Measurements from ENCODE around the genes PROC and LIMS2.

DNA sequence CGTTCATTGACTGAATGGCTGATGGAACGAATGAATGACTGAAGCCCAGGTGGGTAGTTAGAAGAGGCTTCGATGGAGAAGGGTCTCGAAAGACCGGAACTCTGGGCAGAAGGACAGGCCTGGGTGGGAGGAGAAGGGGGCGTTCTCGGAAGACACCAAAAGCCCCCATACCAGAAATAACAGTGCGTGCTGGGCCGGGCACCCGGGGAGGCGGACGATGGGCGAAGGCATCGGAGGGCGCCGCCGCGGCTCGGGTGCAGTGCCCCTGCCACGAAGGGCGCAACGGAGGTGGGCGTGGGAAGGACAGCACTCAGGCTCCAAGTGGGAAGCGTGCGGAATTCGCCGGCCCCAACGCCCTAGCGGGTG, 1.5 kb downstream of the CYP27C1 start:
- PRO-cap, result no peak
- RAMPAGE, long total RNA, result no peak

- PRO-cap, result no peak
- RAMPAGE, long total RNA, result no peak
Observed at GRCh38 chr2:127322017-127322527, 28.1 kb upstream of the ERCC3 start.

- PRO-cap, result no peak
- RAMPAGE, long total RNA, result no peak
Observed at GRCh38 chr2:127418207-127418569, at the start of gene PROC. Gene PROC (plus strand): TSS chr2:127418427.

- PRO-cap, result no peak
- RAMPAGE, long total RNA, result no peak
Observed at GRCh38 chr2:127503265-127503969, 22.9 kb downstream of the IWS1 start.

GRCh38 chr2:127563008-127563360, 27.5 kb downstream of the MYO7B start:
- PRO-cap, result no peak
- RAMPAGE, long total RNA, result no peak

GRCh38 chr2:127627999-127628504, 17.9 kb upstream of the GPR17 start:
- PRO-cap, result no peak
- RAMPAGE, long total RNA, result no peak

- PRO-cap, result no peak
- RAMPAGE, long total RNA, result no peak
Observed at GRCh38 chr2:127635417-127635782, 10.6 kb upstream of the GPR17 start.

- PRO-cap, result no peak
- RAMPAGE, long total RNA, result no peak
Observed at GRCh38 chr2:127674033-127674695, 1.2 kb downstream of the LIMS2 start.

DNA sequence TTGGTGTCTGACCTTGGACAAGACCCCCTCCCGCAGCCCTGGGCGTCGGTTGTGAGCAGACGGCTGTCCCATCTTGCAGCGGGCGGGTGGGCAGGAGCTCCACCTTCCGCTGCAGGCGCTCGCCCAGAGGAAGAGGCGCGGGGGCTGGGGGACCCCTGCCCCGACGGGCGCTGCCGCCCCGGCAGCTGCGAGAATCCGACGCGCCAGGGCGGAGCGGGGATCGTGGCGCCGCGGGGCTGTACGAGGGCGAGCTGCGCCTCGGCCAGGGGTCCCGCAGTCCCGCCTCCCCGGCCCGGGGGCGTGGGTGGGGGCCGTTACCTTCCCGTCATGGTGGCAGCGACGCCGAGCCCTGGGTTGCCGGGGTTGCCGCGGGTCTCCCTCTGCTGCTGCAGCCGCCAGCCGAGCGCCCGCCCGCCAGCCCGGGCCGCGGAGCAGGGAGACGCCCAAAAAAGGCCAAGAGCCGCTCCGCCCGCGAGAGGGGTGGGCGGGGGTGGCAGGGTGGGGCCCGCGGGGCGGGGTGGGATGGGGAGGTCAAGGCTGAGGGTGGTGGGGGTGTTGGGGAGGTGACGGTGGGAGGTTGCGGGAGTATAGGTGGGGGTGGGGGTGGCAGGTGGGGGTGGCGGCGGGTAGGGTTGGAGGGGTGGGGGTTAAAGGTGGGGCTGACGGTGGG, 499 bp downstream of the LIMS2 start:
- PRO-cap, result no peak
- RAMPAGE, long total RNA, result no peak

GRCh38 chr2:127675366-127676048, at the start of gene LIMS2:
Gene LIMS2 (minus strand): TSS chr2:127675530.
- PRO-cap, result no peak
- RAMPAGE, long total RNA, result no peak

- PRO-cap, result no peak
- RAMPAGE, long total RNA, result no peak
Observed at GRCh38 chr2:127676049-127676360, 675 bp upstream of the LIMS2 start.

GRCh38 chr2:127715575-127716431, 14.5 kb downstream of the SFT2D3 start:
- PRO-cap, result no peak
- RAMPAGE, long total RNA, result no peak

- PRO-cap, result no peak
- RAMPAGE, long total RNA, result no peak
Observed at GRCh38 chr2:128008073-128008741, 19.7 kb downstream of the SAP130 start.

GRCh38 chr2:128282473-128282968, 36.1 kb downstream of the HS6ST1 start:
- PRO-cap, result no peak
- RAMPAGE, long total RNA, result no peak

GRCh38 chr2:128396598-128397059, 78.0 kb upstream of the HS6ST1 start:
- PRO-cap, result no peak
- RAMPAGE, long total RNA, result no peak

DNA sequence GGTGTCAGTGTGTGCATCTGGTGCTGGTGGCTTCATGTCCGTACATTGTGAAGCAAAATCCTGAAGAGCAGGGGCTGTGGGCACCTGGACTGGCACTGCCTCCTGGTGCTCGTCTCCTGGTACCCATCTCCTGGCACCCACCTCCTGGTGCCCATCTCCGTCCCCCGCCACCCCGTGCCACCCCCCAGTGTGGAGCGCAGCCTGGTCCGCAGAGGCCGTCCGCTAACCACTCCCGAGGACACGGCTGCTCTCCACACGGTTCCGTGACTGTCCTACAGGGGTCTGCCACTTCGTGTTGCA, 119.3 kb upstream of the HS6ST1 start:
- PRO-cap, result no peak
- RAMPAGE, long total RNA, result no peak

DNA sequence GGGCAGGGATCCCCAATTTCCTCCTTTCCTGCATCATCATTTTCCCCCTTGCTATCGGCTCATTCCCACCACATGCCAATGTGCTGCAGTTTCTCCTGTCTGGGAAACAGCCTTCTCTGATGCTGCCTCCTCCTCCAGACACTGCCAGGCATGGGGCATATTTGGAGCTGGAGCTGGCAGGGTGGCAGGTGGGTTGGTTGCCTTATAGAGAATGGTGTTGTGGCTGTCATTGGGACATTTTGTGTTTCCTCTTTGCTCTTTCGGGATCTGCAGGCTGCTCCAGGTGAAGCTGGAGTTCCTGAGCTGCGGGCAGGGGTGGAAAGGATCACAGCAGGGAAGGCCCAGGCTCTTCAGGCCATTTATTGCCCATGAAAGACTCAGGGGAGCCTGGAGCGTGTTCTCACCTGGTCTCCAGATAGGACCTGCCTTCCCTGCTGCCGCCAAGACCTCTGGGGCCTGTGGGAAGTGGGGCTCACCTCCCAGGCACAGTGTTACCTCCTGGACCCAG, 192.4 kb upstream of the HS6ST1 start:
- PRO-cap, result no peak
- RAMPAGE, long total RNA, result no peak

DNA sequence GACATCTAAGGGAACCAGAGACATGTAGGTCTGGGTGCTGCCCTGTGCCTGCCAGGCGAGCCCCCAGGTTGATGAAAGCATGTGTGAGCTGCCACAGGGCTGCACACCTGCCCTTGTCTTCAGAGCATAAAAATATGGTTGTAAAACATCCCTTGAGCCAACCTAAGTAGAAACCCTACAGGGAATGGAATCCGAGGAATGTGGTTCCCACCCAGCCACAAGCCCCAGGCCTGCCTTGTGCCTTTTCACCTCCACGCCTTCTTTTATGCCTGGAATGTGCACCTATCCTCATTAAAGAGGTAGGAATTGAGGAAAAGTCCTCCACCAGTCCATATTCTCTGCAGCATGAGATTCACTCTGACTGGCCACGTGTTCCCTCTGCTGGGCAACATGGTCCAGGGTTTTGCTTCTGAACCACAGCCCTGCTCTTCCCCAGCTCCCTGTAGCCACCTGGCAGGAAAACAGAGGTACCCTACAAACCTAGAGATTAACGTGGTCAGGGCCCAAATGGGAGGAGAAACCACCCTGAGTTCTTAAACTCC, 788.0 kb upstream of the RAB6C start:
- PRO-cap, result no peak
- RAMPAGE, long total RNA, result no peak

GRCh38 chr2:129980197-129980771, 818 bp downstream of the RAB6C start:
- PRO-cap, result no peak
- RAMPAGE, long total RNA, result no peak

GRCh38 chr2:130352098-130352590, 3.7 kb upstream of the PTPN18 start:
- PRO-cap, result no peak
- RAMPAGE, long total RNA, result no peak

Data from spinal cord (tissue), 3 donors.